CMK (cell line): ENCODE measurements around a stretch of chr17.

DNA sequence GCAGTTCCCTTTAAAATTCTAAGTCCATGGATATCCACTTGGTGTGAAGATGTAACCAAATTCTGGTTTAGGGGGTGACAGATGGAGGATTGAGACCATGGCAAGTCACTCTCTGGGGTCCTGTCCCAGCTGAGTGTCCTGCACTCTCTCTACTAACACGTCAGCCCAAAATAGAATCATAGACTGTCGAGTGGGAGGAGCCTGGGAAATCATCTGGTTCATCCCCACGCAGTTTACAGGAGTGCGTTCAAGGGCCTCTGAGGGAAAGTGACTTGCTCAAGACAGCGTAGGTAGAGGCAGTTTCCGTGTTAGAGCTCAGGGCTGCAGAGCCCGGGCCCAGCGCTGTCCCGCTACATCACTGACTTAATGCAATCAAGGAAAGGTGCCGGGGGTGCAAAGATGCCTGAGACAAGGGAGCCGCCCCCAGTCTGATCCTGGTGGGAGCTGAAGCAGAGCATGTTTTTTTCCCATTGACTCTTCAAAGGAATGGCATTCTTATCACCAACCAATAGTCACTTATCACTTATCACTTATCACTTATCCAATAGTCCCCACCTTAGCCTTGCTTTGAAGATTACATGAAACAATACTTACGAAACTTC, 10.3 kb downstream of the GSG1L2 start:
- RRBS = 88% methylated on average over 4 of the region's 12 CpGs

- RRBS = no CpG with 5 or more reads among the region's 14 CpGs
Observed at GRCh38 chr17:9979496-9980137, 74.5 kb upstream of the RCVRN start.

DNA sequence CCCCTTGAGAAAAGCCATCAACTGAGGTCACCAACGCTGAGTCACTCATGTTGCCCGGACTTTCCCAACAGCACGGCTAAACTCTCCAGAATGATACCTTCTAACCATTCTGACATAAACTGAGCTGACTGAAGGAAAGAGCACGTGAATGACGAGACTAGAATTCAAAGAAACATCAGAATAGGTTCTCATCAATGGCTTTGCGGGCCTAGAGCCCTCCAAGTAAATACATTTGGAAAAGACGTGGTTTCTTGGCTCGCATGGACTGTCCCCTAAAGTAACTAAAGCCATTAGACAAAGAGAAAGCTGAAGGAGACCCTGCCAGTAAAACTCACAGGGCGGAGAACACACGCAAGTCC, 146.2 kb upstream of the RCVRN start:
- RRBS = no CpG with 5 or more reads among the region's 10 CpGs

- RRBS = no CpG with 5 or more reads among the region's 3 CpGs
Observed at GRCh38 chr17:10069308-10069620, 129.1 kb downstream of the GAS7 start.

GRCh38 chr17:10289975-10290464, 82.8 kb downstream of the MYH13 start:
- RRBS = no CpG with 5 or more reads among the region's 2 CpGs

DNA sequence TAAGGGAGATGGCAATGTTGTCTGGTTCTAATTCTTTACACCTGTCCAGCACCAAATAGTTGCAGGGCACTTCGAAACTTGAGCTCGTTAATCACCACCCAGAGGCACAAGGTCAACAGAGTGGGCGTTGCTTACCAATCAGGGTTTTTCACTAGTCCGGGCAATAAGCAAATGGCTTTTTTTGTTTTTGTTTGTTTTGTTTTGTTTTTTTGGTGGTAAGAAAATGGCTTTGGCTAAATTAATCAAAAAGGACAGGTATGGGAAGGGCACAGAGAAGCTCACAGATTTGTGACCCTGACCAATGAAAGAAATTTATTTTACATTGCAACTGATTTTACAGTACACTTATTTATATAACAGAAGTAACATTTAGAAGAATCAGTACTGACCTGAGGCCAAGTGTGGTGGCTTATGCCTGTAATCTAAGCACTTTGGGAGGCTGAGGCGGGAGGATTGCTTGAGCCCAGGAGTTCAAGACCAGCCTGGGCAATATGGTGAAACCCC, 28.4 kb upstream of the TMEM220 start:
- RRBS = no CpG with 5 or more reads among the region's 5 CpGs

- RRBS = no CpG with 5 or more reads among the region's 4 CpGs
Observed at GRCh38 chr17:10914027-10914395, 76.1 kb upstream of the PIRT start.

DNA sequence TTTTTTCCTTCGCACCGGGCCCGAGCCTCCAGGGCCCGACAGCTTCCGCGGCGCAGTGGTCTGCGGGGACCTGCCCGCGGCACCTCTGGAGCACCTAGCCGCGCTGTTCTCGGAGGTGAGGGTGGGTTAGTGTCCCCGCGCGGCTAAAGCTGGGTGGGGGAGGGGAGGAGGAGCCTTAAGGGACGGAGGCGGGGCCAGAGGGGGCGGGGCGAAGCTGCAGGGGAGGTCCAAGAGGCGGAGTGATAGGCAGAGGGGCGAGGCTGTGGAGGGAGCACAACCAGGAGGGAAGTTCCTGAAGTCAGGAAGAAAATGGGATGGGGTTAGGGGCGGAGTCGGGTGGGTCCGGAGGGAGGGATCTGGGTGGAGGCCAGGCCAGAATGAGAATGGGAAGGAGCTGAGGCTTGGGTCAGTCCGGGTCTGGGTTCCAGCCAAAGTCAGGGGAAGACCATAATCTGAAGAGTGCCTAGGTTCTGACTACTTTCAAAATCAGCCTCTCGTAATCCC, 583 bp downstream of the DNAH9 start:
- RRBS = 82% methylated on average over 4 of the region's 27 CpGs

DNA sequence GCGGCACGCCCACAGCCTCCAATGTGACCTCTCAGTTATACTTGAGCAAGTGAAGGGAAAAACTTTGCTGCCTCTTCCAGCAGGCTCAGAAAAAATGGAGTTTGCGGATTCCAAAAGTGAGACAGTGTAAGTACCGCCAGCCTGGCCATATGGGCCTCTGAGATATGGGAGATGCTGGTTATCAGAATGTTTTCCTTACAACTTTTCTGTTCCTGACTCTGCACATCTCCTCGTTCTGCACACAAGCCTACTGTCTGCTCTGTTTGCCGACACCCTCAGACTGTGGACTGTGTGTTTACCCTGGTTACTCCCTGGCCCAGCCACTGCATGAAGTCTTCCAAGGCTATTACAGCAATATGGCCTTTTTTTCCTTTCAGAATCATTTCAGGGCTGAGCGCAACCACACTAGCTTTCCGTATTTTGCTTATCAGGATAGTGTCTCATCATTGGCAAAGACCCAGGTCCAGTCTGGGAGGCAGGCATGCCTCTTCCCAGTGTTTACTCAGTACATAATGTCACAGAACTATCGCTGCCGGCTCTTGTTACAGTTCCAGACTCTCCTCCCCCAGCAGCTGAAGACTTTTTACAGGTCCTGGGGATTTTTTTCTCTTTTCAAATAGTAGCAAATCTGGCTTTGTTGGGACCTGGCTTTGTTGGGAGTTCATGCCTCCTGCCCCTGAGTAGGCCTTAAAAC, 10.1 kb downstream of the DNAH9 start:
- RRBS = no CpG with 5 or more reads among the region's 10 CpGs

DNA sequence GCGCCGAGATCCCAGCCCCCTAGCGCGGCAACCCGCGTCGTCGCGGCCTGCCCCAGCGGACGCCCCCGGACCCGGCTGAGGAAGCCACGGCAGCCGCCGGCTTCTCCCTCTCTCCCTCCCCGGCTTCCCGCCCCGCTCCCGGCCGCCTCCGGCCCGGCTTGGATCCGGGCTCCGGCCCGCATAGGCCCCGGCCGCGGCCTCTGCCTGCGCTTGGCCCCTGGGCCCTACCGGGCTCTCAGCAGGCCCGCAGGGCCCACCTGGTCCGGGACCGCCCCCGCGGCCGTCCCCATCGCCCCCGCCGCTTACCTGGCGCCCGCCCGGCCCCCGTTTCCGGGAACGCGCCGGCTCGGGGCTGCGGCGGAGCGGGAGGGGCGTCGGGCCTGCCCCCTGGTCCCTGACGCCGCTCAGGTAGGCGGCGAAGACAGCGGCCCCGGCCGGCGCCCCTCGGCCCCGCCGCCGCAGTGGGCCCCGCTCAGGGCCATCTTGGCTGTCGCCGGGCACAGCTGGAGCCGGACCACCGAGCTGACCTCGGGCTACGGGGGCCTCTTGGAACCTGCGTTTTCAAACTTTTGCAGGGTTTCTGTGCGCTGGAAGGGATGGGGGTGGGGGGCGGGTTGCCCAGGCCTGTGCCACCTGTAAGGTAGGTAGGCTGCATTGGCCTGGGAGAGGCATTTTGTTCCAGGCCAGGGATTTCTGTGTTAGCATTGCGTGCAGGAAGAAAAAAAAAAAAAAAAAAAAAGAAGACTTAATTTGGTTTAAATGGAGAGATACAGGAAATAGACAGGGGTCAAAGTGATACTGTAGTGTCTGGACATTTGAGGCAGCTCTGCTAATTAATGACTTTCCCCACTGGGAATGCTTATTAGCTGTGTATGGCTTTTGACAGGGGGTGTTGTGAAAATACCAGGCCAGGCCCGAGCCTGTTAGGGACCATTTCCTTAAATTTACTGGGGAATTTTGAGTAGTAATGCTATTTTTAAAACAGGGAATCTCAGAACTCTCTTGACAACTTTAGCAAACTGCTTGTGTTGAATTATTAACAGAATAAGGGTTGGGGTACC, 670 bp downstream of the MAP2K4 start:
- RRBS = 1% methylated on average over 46 of the region's 78 CpGs

- RRBS = no CpG with 5 or more reads among the region's 2 CpGs
Observed at GRCh38 chr17:12081035-12081514, 60.4 kb downstream of the MAP2K4 start.

GRCh38 chr17:12620193-12620633, 45.5 kb upstream of the MYOCD start:
- RRBS = no CpG with 5 or more reads among the region's 5 CpGs

DNA sequence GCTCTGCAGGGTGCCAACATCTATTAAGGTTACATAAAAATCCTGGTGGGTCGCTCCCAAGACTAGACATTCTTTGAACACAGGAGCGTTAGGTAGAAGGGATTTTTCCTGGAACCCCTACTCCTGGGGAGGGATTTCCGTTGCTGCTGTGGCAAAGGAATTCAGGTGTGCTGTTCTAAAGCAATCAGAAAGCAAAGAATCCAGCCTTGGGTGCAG, 1.3 kb downstream of the ARHGAP44 start:
- RRBS = no CpG with 5 or more reads among the region's 3 CpGs

GRCh38 chr17:13002119-13002853, 15.5 kb downstream of the ELAC2 start:
- RRBS = 100% methylated on average over 1 of the region's 14 CpGs

DNA sequence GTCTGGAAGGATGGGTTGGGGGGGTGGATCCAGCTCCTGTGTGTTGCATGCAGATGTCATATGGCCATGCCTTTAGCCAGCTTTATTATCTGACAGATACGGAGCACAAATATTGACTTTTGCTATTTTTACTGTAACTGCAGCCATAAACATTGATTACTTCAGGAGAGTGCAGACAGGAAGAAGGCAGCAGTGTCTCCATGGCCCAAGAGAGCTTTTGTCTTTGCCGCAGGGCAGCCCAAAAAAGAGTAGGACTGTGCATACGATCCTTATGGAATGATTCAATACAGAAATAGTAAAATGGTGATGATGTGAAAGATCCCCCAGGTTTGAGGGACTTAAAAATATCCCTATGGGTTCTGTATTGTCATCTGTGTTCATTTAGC, 279.5 kb upstream of the ELAC2 start:
- RRBS = no CpG with 5 or more reads among the region's 3 CpGs

DNA sequence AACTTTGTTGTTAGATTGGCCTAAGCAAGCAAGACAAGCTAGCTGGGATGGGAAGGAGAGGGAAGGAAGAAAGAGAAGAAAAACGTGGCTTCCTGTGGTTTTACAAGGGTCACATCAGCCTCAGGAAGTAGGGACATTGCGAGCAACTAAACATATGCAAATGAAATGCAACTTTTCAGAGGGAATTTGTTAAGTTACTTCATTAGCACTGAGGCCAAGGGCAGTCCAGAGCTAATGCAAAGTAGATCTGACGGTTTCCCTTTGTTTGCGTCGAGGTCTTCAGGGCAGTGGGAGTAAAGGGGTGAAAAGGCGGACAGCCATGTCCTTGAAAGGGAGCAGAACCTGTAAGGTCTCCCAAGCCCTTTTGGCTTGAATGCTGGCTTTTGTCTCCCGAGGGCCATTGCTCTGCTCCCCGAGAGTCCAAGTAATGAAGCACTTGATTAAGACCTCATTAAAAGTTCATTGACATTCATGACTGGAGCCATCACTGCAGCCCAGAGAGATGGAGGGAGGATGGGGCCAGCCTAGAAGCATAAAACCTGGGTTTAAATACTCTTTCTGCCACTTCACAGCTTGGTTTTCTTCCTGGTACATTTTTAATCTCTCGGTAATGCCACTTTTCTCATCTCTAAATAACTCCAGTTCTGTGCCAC, 84.9 kb downstream of the PMP22 start:
- RRBS = no CpG with 5 or more reads among the region's 9 CpGs

DNA sequence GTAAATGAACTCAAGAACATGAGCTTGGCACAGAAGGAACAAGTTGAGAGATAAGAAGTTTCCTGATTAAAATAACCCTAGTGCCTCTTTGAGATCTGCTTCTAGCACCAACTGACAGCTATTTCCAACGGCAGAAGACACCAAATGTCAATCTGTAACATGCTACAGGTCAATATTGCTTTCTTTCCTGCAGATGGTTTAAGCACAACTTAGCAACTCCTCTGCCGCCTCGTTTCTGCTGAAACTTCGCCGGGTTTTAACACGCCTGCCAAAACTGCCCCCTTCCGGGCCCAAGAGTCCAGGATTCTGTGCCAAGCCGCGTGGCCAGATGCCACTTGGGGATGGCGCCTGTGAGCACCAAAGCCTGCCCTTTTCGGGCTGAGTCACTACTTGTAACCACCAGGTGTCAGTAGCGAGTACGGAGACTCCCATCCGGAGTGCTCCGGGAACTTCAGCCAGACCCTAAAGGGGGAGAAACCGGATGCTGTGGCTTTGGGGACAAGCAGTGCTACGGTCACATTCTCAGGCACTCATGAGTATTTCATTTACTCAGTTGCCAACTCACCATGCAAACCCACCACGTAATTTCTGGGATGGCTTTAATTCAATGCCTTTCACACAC, 7.9 kb downstream of the PMP22 start:
- RRBS = 0% methylated on average over 2 of the region's 18 CpGs

DNA sequence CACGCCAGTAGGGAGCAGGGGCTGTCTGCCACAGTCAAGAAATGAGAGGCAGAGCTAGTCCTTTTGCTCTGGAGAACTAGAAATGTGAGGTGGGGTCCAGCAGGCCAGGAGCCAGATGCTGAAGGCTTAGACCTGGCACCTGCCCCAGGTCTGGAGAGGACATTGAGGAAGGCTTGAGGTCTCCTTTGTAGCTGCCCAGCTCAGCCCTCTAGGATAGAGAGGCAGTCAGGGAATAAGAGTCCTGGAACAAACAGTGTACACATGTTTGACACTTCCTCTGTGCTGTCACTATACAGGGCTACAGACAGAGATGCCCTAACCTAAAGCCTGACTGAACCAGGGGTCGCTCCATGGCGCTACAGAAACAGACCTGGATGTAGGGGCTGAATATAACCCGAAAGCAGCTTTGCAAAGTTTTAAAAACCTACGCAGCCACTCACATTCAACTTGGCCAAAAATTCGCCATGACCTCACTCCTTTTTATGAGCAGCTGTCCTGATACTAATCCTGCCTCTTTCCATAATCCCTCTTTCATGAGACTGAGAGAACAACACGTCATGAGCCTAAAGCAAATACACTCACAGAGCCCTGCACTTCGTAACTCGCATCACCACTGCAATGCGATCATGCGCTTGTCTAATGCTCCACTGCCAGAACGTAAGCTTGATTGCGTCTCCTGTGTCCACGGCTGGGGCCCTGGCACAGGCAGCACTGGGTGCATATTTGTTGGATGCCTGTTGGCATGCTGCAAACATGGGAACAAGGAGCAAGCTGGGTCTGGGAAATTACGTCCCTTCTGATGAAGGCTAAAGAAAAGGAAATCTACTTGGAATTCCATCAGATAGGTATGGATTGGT, 36.4 kb downstream of the CDRT4 start:
- RRBS = no CpG with 5 or more reads among the region's 15 CpGs

DNA sequence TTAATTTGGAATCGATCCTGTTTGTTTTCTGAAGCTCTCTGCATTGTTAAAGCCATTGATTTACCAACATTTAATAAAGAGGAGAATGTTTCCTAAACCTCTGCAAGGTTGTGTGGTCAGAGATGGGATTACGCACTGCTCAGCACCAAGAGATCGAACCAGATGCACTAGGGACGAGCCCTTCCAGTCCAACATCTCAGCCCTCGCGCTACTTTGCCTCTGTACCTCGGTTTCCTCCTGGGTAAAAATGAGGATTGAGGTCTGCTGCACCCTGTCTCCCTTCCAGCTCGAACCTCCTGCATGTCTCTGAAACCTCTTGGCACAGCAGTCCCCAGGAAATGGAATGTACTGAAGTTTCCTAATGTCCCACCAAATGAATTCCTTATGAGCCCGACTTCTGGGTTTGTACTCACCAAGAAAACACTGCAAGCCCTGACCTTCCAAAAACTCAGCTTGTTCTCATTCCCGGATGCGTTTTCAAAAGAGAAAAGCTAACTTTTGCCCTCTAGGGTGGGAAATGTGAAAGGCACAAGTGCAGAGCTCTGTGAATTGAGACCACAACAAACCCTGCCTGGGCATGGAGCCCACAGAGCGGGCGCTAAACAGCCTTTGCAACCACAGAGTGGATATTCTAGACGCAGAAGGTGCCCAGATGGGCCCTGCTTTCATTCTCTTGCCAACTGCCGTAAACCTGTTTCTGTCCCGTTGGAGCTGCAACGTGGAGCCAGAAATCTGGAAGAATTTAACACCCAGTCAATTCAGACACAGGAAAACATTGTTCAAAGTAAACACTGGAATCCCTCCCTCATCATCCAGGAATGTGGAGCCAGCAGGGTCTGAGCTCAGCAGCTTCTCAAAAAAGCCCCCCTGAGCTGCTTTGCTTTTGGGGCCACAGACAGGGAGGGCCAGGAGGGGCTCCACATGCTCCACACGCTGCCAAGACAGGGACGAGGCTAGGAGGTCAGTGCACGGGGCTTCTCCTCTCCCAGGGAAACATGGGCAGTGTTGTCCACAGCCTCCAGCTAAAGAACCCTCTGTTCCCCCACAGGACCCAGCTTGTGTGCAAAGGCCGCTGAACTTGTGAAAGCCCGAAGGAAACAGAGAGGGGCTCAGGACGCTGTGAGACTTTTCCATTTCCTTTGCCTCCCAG, 10.2 kb downstream of the CDRT4 start:
- RRBS = no CpG with 5 or more reads among the region's 23 CpGs

- RRBS = no CpG with 5 or more reads among the region's 10 CpGs
Observed at GRCh38 chr17:15492309-15492981, 25.0 kb upstream of the CDRT4 start.